H9 (cell line): ENCODE data around the genes LIPN, PCGF5 and PPP1R3C.

DNA sequence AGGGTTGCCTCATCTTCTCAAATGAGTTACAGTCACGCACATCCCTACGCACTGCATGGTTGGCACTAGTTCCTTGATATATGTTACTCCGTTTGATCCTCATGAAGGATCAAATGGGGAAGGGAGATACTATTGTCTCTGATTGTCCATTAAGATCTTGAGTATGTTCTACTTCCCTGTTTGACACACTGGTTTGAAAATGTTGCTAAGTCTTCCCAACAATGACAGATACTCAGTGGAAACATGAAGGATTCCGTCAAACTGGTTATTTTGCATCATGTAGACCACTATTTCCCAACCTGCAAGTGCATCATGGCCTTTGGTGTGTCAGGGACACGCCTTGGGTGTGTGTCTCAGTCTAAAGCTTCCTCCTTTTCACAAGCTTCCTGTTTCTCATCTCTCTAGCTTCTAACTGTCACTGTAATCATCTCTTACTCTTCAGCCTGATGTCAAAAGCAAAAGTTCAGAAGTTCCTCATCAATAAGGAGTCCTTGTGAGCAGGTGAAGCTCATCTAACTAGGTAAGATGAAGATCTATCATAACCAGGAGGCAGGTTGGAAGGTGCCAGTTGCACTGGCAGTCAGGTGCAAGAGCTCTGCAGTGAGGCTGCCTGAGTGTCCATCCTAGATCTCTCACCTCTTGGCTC, at the start of gene LIPN:
LIPN (plus strand) TSS at position 434 of the 646 bp plus-strand sequence.
- PRO-cap: no peak

DNA sequence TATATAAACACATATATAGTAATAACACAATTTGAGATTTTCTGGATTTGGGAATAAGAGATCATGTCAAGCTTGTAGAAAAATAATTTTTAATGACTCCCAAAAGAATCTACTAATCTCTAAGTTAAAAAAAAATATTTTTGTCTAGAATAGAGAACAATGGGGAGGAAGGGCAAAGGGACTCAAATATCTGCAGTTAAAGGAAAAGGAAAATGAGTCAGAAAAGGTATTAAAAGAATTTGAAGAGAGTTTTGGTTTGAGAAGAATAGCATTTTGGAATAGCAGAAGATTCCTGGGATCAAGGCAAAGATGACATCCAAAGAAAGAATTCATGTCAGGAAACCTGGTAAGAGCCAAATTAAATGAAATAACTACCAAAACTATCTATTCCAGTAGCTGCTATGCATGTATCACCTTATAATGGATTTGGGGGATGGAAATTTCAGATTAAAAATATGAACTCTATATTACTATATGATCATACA, 91.9 kb downstream of the CH25H start:
- PRO-cap: no peak

DNA sequence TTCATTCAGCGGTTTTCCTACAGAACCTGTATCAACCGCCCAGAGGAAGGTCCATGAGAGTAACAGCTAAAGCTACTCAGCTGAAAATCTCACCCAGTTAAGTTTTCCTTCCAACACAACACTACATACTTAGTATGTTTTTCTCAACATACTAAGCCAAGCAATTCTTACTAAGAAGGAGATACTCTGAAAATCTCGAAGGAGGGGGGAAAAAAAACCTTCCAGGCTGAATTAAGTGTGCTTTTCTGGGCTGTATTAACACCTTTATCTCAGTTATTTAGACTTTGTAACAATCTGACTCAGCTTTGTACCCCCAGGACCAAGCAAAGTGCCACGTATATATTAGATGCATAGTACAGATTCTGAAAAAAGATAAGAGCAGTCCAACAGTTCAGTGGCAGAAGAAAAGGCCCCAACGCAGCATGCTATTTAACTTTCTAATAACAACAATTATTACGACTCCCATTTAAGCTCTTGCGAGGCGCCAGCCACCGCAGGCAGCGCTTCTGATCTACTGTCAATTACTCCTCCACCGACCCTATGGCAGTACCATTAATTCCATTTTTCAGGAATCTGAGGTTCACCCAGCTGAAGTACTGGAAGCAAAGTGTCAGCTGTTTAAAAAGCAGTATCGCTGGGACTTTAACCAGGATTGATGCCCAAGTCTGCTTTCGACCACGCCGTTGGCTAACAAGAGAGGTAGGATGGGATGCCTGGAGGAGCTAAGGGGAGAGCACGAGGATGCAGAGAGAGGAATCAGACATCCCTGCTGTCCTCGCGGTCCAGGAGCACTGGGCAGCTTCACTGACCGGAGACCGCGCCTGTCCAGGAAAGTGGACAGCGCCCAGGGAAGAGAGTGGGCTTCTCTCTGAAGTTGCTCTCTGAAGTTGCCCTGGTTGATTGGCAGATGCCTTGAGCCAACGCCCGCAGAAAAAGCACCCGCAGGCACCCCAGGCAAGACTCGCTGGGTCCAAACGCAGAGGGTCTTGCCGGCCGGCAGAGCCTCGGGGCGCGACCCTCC, 617 bp downstream of the LIPA start:
- PRO-cap: no peak

GRCh38 chr10:89338884-89340257, 11.6 kb downstream of the IFIT3 start:
- PRO-cap: no peak

DNA sequence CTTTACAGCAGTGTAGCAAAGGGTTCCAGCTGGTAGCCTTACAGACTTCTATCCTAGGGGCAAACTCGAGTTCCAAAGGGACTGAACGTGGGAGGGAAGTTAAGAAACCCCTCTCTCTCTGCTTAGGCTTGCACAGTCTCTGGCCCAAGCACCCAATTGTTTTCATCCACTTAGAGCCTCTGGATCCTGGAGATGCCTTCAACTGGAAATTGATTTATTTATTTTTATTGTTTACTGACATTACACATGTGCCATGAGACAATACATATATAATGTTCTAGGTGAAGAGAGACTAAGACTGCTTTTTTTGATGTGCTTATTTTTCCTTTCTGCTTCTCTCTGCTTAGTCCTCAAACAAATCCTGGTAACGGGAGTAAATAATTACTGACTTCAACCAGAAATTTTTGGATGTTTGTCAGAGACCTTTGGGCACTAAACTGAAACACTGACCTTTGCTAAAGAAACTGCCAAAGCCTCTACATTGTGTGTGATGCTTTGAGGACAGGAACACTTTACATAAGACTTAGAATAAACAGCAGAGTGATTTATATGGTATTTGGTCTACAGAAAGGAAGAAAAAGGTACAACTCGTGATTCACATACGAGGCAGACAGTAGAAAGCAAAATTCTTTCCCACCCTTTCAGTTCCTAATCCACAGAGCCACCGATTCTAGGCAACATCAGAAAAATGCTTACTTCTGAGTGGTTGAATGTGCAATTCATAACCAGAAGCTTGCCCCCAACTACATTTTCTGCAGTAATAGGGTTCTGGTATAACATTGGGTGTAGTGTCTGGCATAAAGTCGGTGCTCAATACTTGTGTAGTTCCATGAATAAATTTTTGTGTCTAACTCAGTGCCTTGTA, 59.9 kb downstream of the SLC16A12 start:
- PRO-cap: no peak

GRCh38 chr10:89645420-89646322, 629 bp upstream of the PANK1 start:
- PRO-cap: bidirectional peak, plus-strand start at chr10:89645744, minus-strand start at chr10:89645713

DNA sequence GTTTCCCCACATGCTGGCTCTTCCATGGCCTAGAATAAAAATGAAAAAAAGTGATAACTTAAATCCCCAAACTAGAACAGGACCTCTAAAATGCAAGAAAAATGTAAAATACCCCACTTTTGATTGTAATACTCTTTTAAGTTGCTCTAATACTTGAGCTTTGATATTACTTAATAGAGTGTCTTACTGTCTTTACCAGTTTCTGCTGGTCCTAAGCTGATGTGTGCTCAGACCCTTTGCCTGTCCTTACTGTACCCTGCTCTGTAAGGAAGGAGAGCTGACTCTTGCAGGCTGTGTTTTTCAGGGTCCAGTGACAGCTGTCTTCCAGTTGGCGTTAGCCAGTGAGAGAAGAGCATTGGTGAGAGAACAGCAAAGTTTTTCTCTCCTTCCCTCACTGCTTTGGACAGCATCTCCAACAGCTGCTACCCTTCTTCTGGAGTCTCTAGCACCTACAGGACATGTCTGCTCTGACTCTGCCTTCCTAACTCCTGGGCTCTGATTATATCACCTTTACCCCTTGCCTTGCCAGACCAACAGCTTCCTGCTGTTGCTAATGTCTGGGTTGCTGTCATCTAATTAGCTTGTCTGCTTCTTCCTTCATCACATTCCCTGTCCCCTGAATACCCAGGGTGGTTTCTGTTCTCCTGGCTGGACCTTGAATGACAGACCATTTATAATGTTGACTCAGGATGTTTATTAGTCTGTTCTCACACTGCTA, 23.3 kb upstream of the PANK1 start:
- PRO-cap: no peak

DNA sequence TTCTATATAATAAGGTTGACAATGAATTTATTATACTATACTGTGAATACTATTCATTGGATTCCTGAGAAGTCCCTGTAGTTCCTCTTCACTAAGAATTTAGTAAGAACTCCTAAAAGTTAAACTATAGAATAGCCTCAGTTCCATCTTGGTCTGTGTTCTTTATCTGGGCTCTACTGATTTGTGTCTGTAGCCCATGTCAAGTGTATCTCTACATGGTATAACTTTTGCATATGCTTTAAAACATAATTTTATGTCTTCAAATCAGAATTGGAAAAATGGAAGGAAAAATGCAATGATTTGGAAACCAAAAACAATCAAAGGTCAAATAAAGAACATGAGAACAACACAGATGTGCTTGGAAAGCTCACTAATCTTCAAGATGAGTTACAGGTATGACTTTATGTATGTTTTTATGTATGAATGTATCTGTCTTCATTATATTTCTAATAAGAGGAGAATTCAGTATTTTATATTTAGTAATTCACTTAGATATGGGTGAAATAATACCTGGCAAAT, 51.0 kb downstream of the KIF20B start:
- PRO-cap: no peak

GRCh38 chr10:90301762-90302527, 555.9 kb downstream of the HTR7 start:
- PRO-cap: bidirectional peak, plus-strand start at chr10:90302085, minus-strand start at chr10:90302039; bidirectional peak, plus-strand start at chr10:90302449, minus-strand start at chr10:90302338

DNA sequence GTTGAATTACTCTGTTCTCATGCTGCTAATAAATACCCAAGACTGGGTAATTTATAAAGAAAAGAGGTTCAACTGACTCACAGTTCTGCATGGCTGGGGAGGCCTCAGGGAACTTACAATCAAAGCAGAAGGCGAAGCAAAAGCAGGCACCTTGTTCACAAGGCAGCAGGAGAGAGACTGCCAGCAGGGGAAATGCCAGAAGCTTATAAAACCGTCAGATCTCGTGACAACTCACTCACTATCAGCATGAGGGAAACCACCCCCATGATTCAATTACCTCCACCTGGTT, 191.6 kb downstream of the HTR7 start:
- PRO-cap: unidirectional peak, minus-strand start at position 179 of the sequence

DNA sequence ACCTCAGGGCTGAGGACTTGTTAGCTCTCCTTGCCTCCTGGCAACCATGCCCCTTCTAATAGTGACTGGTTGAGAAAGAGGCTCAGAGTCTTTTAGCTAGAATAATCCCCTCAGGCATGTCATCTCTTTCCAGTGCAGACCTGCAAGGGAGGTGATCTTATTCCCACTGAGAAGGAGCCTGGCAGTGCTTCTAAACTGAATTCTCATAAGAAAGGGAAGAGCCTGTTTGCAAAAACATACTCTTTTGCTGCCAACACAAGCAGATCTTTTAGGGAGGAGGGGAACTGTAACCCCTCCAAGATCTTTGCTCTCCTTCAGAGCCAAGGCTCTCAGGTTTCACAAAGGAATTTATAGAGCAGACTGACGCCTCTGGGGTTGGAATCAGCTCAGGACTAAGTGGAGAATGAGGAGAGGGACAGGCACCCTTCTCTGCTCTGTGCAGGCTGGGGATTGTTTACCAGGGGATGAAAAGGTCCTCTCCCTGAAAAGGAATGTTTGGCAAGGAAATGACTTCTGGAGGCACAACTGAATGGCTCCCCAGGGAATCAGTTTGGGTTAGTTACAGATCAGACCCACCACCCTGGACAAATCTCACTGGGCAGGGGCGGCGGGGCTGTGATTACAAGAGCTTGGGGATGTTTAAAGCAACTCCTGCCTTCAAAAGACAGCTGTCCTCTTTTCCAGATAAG, 9.5 kb upstream of the ANKRD1 start:
- PRO-cap: bidirectional peak, plus-strand start at position 392 of the sequence, minus-strand start at position 67 of the sequence; bidirectional peak, plus-strand start at position 585 of the sequence, minus-strand start at position 445 of the sequence

GRCh38 chr10:91167280-91167852, 53.1 kb upstream of the PCGF5 start:
- PRO-cap: no peak

DNA sequence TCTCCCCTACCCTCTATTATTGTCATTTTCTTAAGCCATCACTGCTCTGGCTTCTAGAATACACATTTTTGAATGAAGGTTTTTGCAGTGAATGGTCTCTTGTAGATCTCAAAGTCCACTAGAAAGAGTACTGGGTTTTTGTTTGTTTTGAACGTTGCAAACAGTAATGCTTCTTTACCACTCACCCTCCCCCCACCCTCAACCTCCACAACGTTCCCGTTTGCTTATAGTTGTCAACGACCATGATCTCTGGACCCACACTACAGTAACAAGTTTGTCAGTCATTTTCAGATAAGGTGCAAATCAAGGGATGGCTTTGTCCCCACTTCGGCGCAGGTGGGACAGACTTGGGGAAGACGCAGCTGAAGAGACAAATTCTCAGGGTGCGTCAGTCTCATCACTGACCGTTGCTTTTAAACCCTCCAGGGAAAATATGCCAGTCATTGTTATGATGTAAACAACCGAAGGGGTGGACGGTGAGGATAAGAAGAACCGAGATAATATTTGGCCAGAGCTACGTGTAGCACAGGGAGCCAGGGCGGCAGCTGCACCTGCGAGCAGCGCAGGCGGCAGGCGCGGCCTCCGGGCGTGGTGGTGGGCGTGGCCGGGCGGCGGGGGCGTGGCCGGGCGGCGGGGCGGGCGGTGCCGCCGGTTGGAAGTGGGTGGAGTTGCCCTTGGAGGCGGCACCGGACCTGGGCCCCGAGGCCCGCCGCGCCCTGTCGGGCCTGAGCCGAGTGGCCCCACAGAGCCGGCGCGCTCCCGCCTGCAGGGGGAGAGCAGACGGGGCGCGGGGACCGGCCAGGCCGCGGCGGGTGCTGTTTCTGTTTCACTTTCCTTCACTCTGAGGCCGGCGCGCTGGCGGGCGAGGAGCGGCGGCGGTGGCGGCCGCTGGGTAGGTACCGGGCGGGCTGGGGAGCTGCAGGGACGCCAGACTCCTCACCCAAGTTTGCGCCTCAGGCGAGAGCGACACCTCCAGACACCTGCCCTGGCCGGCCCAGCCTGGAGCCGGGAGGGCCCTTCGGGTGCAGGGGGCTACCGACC, at the start of gene PCGF5:
PCGF5 (plus strand) TSS at position 719 of the 1,041 bp plus-strand sequence.
- PRO-cap: bidirectional peak, plus-strand start at position 779 of the sequence, minus-strand start at position 549 of the sequence

DNA sequence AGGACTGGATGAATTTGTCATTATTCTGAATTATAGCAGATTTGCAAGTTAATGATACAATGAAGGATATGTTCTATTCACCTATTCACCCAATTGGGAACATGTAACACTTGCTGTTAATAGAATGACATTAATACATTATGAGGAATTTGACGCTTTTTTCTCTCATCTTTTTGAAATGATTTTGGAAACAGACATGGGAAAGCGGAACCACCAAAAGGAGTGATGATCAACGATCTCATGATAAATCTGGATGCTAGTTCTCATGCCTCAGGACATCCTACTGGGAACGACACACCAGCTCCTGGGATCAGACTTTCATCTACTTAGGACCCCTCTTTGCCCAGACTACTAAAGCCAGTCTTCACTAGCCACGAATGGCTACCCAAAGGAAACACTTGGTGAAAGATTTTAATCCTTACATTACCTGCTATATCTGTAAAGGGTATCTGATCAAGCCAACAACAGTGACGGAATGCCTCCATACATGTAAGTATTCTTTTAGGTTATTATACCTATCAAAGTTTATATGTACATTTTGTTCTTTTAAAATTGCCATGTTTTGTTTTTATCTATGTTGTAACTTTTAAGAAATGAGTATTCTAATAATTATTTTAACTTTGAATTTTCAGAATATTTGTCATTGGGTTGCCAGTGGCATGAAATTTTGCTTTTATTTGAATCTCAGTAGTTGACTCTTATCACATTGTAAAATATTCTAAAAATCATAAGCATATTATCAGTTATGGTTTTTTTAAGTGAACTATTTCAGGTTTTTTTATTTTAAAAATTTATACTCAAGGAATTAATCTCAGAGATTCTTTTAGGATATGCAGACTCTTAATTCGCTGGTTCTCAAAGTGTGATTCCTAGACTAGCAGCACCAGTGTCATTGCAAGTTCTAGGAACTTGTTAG, 2.3 kb downstream of the PCGF5 start:
- PRO-cap: no peak

GRCh38 chr10:91257118-91257573, 36.7 kb downstream of the PCGF5 start:
- PRO-cap: no peak

DNA sequence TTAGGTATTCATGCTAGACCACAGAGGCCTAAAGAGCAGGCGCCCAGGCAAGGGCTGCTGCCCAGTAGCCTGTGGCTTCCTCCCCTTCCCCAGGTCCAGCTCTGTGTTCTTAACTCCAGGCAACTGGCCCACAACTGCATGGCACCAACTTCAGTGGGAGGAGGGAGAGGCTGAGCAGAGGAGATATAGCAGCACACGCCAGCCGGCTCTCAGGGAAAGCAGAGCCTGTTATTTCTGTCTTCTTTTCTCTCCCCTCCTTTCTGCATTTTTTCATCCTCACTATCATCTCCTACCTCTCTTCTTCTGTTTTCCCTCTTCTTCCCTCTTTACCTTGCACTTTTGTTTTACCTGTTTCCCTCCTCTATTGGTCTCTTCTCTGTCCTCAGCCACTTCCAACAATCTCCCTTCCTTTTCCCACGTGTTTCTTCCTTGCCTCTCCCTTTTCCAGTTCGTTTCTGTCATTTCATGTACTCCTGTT, 67.6 kb downstream of the PCGF5 start:
- PRO-cap: no peak

DNA sequence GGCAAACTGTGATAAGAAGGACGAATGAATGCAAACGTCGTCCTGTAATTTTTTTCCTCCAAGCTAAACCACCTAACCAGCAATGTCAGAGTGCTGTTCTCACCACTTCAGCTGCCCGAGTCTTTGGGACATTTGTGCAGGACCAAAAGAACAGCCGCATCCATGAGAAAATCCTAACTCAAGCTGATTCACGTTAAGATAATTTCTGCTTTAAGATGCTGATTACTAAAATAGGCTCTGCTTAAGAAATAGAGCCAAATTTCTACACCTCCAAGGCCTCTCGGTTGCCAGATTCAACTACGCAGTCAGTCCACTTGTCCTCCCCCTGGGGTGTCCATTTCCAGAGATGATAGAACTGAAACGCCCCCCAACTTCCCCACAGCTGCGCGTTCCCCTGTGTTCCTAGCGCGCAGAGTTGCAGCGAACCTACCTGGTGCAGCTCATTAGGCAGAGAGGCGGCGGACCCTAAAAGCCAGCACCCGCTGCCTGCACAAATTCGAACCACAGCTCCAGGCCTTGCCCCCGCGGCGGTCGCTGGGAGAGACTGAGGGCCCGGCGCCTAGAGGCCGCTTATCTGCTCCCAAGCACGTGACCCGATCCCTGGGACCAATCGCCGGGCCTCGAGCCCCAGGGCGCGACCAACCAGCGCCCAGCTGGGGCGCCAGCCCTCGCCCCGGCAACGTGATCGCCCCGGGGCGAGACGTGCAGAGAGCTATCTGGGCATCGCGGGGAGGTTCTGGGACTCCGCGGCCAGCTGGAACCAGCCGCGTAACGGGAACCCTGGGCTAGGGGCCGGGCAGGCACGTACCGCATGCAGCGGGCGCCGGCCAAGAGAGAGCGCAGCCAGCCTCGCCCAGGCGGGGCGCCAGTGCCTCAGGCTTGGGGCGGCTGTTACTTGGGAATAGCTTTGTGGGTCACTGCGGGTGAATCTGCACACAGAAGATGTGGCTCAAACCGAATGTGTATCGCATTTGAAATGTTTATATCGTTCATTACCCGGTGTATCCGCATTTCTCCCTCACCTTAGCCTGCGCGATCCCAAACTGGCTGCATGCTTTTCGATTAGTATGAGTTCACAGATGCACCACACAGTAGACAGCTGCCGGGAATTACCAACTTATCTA, at the start of gene PPP1R3C:
PPP1R3C (minus strand) TSS at position 546 of the 1,124 bp plus-strand sequence.
- PRO-cap: bidirectional peak, plus-strand start at position 699 of the sequence, minus-strand start at position 546 of the sequence

DNA sequence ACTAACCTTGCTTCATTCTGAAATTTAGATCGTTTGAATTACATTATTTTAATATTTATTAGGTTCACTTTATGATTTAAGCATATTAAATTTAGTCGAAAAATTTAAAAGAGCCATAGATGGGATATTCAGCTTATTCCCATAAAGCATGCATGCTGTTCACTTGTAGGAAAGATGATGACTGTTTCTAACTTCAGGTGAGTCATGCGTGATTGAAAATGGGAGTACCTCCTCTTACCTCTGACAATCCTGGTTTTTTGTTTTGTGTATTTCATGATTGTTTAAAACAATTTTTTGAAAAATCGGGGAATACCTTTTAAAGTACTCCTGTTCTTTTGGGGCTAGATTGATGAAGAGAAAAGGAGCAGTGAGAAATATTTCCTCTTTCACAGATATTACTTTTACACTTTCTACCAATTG, 1.4 kb downstream of the TNKS2 start:
- PRO-cap: no peak

DNA sequence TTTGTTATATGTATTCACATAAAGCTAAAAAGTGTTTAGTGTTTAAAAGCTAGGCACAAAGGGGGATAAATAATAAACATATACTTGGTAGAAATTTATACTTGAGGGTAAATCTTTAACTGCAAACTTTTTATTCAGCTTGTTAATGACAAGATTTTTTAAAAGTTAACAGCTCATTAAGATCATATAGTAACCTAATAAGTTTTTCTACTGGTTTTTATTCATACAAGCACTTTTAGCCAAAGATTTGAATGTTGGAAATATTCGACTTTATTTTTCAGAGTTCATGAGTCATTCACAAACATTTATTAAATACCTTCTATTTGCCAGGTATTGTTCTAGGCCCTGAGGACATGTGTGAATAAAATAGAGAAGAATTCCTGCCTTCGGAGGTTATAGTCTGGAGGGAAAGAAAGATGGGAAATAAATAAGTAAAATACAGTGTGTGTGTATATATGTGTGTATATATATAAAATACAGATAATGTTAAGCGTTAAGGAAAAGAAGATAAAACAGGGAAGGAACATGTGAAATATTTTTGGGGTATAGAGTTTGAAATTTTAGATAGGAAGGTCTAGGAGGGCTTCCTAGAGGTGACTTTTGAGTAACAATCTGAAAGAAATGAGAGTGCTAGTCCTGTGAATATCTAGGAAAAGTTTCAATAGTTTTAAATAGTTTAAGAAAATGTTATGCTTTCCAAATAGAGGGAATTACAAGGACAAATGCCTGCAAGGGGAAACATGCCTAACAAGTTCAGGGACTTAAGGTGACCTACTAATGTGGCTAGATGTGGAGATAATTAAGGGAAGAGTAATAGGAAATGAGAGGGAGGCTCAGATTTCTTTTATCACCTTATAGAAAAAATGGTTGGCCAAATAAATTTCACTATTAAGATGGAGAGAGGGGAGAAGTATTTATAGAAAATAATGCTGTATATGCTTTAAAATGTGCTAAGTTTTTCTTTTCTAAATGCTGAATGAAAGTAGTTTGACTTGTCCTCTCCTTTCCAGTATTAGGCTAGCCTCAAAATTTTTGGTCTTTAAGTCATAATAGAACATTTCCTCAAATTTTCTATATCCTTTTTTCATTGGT, 31.8 kb downstream of the BTAF1 start:
- PRO-cap: no peak

GRCh38 chr10:92114770-92115304, 176.0 kb downstream of the CPEB3 start:
- PRO-cap: no peak